Tongue (tissue), 2 donors: ENCODE measurements around the genes FREM3, ANAPC10, POU4F2 and EDNRA.

DNA sequence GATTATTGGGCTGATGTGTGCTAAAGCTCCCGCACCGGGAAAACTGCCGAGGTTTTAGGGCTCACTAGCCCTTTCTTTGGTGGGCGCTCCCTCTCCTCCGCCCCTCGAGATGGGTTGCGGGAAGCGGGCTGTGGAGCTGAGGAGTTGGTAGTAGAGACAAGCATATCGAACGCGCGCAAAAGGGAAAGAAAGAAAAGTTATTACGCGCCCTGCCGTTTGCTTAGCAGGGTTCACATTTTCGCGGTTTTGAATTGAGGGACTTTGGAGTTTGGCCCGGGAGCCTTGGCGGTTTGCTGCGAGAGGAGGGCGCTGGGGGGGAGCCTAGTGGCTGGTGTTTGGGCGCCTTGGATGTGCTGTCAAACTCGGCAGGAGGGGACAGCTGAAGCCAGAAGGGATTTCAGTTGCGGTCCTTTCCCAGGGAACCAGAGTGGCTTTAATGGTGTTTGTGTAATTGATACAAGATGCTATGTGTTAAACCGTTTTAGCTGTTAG is 996 bp downstream of the GAB1 start:
- RAMPAGE, long total RNA: no peak

DNA sequence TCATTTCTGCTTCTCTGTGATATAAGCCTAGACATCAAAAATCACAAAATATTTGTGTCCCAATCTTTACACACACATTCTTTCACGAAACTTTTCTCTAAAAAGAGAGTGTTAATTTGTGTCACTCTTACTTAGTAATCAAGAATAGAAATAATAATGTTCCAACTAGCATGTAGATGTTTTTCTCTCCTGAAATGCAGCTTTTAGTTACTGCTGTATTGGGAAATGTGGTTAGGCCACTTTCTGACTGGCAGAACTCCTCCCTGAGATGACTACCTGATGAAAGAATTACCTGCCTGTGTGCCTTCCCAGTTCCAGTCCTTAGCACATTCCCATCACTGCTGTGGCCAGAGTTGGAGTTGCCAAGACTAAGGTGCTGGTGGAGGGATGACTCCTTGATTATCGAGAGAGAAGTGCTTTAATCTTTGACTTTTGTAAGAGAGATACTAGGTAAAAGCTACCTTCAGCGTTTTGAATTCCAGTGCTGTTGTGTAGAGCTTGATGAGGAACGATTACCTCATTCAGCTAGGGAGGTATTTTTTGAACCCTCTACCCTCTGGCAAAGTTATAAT is 9.5 kb downstream of the GAB1 start:
- RAMPAGE, long total RNA: no peak

DNA sequence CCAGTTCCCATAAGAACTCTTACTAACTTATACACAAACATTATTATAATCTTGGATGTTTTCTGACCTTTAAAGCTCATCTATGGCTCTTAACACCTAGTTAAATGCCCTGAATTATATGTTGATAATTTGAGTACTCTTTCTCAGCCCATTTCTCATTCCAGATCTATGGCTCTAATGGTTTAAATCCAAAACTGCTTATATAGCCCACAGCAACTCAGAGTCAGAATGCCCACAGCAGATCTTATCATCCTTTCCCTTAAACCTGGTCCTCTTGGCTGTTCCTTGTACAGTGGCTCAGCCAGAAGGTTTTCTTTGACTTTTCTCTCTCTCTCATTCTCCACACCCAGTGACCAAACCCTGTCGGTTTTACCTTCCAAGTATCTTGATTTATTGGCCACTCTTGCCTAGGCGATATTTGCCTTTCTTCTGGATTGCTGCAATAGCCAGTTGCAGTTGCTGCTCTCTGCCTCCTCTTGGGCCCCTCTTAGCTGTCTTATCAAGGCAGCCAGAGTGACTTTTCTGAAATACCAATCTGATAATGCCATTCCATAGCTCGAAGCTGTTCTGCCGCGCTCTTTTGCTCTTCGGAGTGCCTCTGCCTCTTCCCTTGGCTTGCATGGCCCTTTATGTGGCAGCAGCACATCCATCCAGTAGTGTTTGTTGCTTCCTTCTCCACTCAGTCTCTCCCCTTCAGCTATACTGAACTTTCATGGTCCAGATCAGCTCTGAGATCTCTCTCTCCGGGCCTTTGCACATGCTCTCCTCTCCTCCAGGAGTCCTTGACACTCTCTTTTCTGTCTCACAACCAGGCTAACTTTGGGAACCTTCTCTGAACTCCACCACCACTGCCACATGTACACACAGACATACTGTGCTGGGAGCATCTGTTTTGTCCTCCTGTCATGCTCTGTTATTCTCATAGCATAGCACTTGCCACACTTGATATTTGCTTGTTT is 11.7 kb downstream of the GAB1 start:
- RAMPAGE, long total RNA: no peak

GRCh38 chr4:143377476-143378258 is 41.0 kb downstream of the GAB1 start:
- RAMPAGE, long total RNA: no peak

DNA sequence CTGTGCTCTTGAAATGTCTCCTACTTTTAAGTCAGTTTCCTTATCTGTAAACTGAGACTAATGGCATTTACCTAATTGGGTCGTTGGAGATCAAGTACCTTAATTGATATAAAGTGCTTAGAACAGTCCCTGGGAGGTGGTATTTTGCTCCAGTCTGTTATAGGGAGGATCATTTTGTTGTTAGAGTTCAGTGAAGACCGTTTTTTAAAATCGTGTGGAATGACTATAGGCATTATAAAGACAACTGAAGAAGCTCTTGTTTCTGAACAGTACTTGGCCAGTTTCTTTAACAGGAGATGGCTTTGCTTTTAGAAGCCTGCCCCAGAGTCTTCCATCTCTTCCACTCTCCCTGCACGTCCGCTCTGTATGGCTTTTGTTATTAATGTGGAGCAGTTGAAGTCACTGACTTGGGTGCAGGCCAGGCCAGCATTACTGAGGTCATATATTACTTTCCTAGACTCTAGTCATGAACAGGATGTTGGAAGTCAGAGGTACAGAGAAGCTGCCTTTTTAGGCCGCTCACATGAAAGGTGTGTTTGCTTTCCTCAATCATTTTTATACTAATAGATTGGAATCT is 44.9 kb downstream of the GAB1 start:
- RAMPAGE, long total RNA: no peak

DNA sequence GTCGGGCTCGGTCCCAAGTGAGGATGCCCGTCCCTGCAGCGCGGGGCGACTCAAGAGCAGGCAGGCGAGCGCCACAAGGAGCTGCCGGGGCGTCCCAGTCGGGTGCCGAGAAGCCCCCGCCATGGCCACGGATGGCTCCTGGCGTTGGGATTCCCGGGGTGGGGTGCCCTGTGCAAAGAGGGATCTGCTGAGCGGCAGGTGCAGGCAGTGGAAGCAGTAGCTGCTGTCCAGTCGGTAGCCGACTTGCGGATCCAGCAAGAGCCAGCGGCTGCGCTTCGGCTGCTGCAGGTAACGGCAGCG is at the start of gene FREM3:
FREM3 (minus strand) TSS at position 123 of the 300 bp plus-strand sequence.
- RAMPAGE, long total RNA: no peak

DNA sequence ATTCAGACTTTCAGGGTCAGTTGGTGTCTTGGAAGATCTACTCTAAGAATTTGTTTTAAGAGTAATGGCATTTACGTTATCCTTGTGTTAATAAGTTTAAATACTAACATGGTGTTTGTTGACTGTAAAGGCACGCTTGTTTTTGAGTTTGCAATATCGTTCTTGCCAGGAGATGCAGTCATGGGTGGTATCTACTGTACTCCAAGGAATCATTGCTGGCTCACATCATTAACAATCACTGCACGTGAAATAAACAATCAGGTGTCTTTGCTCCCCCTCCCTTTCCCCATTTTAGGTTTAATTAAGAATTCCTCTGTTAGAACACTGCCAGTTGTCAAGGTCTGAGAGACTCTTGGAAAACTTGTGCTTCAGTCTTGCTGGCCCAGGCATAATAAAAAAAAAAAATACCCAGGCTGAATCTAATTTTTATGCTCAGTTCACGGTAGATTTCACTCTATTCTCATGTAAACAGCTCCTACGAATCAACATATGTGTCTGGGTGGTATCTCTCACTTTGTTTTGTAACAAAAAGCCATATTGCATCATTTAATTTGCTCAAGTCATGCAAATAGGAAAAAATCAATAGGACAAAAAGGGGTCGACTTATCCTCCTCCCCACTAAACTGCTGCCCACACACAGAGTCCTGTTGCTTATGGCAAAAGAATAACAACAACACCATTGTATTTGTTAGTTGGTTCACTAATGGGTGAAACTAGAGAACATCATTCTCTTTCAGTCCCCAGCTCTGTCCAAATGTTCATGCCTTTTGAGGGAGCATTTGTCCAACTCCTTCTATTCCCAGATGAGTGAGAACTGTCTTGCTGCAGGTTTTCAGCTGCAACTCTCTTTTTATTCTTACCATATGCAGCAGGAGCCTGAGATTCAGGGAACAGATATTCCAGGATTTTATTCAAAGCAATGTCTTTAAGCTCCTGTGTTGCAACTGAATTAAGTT is 1.9 kb downstream of the HHIP start:
- RAMPAGE, long total RNA: no peak

GRCh38 chr4:145097559-145098413 is at the start of gene ANAPC10:
ANAPC10 (minus strand) TSS chr4:145098196.
- RAMPAGE, long total RNA: start-site peak on the minus strand at chr4:145098158-145098193, 608 and 227 reads in 2 replicates; start-site peak on the plus strand at chr4:145098280-145098341, 705 and 99 reads in 2 replicates

- RAMPAGE, long total RNA: no peak
Observed at GRCh38 chr4:145679350-145679823, 559 bp upstream of the C4orf51 start.

- RAMPAGE, long total RNA: no peak
Observed at GRCh38 chr4:145881961-145882508, 56.6 kb downstream of the ZNF827 start.

GRCh38 chr4:146365742-146366047 is 151.4 kb downstream of the REELD1 start:
- RAMPAGE, long total RNA: no peak

DNA sequence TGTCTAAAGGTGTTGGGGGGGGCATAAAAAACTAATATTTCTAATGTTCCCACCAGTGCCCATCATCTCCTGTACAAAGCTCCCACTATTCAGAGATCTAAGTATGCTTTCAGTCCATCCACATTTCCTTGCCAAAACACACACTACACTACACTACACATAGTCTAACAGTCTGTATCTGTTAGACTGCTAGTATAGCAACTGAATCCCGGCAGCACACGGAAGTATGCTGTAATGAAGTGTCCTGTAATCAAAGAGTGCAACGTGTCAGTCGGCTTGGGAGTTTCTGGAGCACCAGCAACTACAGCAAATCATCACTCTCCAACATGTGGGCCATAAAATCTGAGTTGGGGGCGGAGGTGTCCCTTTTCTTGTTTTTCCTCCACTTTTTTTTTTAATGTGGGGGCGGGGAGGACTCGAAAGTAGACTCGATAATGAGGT is 897 bp downstream of the SLC10A7 start:
- RAMPAGE, long total RNA: no peak

- RAMPAGE, long total RNA: no peak
Observed at GRCh38 chr4:146638426-146639475, at the start of gene POU4F2. POU4F2 (plus strand) TSS chr4:146638893.

DNA sequence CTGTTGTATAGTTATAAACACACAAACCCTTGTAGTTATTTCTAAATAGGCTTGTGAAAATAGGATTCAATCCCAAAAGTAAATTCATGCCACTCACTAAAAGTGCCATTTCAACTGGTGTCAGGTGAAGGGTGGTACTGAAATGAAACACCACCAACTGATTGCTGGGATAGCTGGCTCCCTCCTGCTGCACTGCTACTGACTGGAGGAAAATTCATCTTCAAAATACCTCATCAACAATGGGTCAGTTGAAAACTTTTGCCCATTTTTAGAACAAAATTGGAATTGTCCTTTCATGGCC is 71.9 kb upstream of the EDNRA start:
- RAMPAGE, long total RNA: no peak

DNA sequence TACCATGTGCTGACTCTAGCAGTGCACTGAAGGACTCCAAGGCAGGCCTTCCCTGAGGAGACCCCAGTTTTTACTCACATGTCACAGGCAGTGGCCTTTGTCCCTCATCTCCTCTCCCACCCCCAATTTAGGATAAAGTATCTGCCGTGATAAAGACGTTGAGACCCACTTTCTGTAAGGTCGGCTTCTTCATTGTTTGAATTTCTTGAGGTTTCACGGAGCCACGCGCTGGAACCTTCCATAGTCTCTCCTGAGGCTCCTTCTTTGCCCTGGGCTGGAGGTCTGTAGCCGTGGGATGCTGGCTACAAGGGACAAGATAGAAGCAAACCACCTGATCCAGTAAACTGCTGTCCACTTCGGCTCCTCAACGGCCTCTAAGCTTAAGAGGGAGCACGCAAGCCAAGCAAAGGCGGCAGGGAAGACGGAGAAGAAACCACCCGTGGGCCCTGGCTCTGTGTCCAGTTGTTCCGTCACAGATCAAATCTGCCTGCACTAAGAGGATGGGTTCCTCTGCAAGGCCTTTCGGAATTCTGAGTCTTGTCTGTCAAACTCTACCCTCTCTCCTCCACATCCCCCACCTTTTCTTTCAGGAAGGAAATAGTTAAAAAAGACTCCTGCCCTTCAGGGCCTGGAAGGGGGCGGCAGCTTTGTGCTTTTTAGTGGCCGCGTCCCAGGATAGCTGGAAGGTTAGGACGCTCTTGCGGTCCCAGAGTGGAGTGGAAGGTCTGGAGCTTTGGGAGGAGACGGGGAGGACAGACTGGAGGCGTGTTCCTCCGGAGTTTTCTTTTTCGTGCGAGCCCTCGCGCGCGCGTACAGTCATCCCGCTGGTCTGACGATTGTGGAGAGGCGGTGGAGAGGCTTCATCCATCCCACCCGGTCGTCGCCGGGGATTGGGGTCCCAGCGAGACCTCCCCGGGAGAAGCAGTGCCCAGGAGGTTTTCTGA is at the start of gene EDNRA:
EDNRA (plus strand) TSS at position 815 of the 944 bp plus-strand sequence.
- RAMPAGE, long total RNA: no peak

GRCh38 chr4:147683064-147683560 is 851 bp downstream of the PRMT9 start:
- RAMPAGE, long total RNA: no peak

DNA sequence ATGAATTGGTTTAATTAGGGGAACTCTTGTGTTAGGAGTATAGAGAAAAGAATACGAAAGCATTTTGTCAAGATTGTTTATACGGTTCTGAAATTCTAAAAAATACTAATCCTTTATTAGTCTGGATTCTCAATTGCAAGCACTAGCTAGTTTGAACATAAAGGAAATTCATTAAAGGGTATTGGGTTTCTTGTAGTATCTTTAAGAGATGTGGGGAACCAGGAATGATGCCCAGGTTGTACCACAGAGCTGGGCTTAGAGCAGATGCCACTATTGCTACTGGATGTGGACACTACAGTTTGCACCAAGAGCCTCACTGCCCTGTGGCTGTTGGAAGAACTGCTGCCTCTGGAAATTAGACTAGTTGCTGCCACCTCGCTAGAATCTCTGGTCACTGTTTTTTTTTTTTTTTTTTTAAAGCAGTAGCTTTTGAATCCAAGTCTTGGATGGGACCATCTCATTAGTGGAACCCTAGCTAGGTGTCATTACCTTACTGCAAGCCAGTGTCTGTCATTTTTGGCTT is 105.4 kb downstream of the ARHGAP10 start:
- RAMPAGE, long total RNA: no peak

DNA sequence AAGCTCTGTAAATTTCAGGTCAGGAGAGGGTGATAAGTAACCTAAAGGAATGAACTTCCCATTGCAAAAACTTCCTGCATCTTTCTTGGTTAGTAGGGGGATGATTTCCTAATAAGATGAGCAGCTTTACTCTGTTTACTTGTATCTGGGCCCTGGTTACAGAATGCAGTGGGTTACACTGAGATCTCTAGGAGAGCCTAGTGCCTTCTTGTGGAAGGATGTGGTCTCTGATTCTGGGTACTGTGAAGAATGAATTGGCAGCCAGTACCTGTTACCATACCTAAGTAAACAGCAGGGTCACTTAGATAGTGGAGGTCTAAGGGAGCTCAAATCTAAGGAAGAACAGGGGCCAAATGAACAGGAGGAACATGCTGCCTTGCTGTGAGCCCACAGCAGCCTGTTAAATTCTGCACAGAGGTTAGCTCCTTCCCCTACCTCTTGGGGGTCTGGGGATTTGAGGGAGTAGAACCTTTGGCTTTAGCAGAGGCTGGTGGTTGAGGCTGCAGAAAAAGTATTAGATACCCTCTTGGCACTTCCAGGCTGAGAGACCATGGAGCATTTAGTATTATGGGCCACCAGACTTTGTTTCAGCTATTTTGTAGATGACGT is 320.7 kb downstream of the ARHGAP10 start:
- RAMPAGE, long total RNA: no peak

GRCh38 chr4:148060365-148061513 is 328.9 kb downstream of the ARHGAP10 start:
- RAMPAGE, long total RNA: no peak

- RAMPAGE, long total RNA: no peak
Observed at GRCh38 chr4:148166105-148166530, 276.1 kb downstream of the NR3C2 start.